ENCODE measurements around a stretch of chr15.

- PRO-cap: no peak
- RAMPAGE, long total RNA, 4 experiments: no peak in any of the 4 experiments
Observed at GRCh38 chr15:62119045-62119868, 45.8 kb downstream of the C2CD4B start.

GRCh38 chr15:62165961-62166482 lies 937 bp upstream of the C2CD4B start:
- PRO-cap: no peak
- RAMPAGE, long total RNA, 4 experiments: no peak in any of the 4 experiments

DNA sequence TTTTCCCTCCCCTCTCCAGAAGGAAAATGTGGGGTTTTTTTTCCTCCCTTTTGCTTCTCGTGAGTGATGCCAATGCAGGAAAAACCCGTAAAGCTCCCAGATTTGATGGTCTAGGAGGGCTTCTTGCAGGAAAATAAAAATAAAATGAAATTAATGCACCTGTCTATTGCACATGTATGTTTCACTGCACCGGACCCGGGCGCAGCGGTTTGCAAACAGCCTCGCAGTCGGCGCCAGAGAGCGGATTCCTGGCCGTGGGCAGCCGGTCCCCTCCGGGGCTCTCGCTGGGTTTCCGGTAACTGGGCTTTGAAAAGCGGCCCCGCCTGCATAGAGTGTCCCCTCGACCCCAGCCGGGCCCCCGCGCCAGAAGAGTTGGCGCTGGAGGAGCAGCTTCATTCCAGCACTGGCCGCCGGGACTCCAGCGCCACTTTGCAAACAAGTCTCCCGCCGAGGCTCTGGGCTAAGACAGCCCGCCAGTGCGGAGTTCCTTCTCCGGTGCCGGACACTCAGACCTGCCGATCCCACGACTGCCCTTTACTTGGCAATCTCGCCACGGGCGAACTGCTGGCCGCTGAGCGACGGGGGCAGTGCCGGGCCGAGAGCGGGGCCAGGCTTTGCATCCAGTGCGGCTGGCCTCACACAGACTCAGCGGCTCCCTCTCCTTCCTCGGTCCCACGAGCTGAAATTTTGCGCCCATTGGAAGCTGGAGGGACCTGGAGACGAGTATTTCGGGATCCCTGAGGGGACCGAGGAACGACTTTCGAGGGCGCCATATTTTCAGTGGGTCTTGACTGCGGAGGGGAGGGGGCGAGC lies 613 bp downstream of the TLN2 start:
- PRO-cap: no peak
- RAMPAGE, long total RNA, 4 experiments: no peak in any of the 4 experiments

- PRO-cap: unidirectional peak, minus-strand start at chr15:62658603
- RAMPAGE, long total RNA, 4 experiments: no peak in any of the 4 experiments
Observed at GRCh38 chr15:62658486-62658938, 268.2 kb downstream of the TLN2 start.

DNA sequence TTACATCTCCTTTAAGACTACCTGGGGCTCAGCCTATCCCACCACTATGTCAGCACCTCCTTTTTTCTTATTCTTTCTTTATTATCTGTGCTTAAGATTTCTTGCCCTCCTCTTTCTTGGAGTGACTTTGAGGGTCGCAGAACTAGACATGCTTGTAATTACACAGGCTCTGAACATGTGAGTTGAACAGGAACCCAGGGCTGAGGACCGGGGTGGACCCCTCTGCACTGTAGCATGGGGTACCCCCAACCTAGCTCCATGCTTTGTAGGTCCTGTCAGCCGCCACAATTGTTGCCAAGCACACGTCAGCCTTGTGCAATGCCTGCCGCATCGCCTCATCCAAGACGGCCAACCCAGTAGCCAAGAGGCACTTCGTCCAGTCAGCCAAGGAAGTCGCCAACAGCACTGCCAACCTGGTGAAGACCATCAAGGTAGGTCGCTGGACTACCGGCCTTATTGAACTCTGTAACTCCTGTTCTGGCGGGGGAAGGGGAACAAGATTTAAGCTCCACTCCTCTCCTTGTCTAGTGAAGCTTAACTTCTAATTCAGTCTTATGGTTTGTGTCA lies 287.2 kb upstream of the TPM1 start:
- PRO-cap: no peak
- RAMPAGE, long total RNA, 4 experiments: no peak in any of the 4 experiments

DNA sequence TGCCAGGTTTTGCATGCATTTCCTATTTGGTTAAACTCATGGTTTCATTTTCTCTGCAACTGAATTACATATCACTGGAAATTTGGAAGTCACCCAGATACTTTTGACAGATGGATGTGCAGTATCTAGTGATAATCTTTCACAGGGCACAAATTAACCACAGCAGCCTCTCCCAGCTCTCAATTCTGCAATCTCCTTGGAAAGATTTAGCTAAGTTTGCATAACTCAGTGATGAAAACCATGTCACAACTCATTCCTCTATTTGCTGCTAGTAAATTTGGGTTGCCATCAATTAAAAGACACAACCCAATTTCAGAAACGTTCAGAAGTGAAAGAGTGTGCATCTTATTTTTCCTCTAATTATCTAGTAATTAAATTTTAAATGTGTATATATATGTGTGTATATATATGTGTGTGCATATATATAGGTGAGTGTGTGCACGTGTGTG lies 162.2 kb upstream of the TPM1 start:
- PRO-cap: no peak
- RAMPAGE, long total RNA, 4 experiments: no peak in any of the 4 experiments

DNA sequence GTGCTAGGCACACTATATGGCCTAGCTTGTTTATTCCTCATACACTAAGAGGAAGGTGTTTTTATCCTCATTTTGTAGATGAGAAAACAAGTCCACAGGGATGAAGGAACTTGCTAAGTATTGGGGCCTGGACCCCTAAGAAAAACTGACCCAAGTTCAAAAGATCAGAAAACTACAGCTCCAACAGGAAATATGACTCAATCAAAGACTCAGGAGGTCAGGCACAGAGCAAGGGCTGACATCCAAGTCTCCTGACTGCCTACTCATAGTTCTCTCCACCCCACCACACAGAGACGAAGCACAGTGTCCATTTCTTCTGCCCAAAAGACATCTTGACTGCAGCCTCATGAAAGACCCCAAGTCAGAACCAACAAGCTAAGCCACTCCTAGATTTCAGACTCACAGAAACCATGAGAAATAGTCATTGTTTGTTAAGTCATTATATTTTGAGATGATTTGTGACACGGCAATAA lies 26.9 kb upstream of the TPM1 start:
- PRO-cap: no peak
- RAMPAGE, long total RNA, 4 experiments: no peak in any of the 4 experiments

DNA sequence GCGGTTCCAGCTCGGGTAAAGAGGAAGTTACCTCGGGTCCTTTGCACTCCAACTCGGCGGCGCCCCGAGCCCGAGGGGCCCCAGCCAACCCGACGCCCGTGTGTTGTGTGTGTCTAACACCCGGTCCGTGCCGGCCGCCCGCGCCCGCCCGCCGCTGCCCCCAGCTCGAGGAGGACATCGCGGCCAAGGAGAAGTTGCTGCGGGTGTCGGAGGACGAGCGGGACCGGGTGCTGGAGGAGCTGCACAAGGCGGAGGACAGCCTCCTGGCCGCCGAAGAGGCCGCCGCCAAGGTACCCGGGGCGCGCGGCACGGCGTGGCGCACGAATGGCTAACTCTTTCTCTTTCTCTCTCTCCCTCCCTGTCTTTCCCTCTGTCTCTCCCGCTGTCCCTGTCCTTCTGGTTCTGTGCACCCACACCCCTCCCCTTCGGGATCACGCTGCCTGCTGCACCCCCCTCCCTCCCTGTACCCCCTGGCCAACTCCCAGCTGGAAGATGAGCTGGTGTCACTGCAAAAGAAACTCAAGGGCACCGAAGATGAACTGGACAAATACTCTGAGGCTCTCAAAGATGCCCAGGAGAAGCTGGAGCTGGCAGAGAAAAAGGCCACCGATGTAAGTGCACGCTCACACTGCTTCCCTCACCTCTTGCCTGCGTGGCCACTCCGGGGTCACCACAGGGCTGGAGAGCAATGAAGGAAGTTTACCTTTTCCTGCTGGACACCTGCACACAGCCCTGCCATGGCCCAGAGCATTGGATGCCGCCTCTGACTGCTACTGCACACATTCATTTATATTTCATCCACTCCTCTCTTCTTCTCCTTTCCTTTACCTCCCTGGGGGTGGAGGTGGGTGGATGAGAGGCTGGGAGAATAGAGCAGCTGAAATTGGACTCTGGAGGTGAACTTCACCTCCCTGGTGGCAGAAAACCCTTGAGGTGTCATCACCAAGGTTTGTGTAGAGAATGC lies 1.3 kb downstream of the TPM1 start:
- PRO-cap: no peak
- RAMPAGE, long total RNA, 4 experiments: start-site peak on the plus strand in 1 of 4 experiments, centred at position 547 of the sequence, 63 reads per replicate

DNA sequence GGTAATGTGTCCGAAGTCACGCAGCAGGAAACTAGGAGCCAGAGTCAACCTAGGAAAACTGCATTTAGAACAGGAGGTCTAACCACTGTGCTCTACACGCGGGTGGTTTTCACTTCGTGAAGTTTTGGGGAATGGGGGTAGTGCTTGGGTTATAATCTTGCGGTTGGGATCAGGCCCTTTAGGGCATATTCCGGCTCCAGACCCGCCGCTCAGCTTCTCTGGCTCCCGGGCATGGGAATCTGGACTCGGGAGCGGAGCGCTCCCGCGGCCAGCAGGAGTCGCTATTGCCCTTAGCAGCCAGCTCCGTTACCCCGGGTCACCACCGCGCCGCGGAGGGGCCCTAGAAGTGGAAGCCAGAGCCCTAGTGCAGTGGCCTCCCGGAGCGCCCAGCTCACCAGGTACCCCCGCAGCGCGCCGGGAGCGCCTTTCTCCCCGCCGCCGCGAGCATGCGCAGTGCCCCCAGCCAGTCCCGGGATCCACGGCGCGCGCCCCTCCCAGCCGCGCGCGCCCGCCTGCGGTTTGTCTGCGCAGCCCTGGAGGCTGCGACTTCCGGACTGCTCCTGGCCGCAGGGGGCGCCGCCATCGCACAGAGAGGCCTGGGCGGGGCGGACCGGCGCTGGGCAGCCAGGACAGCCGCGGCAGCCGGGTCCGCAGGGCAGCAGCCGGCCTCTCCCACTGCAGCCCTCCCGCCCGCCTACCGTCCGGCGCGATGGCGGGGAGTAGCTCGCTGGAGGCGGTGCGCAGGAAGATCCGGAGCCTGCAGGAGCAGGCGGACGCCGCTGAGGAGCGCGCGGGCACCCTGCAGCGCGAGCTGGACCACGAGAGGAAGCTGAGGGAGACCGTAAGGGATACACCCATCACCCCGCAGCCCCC lies 5.6 kb downstream of the TPM1 start:
- PRO-cap: bidirectional peak, plus-strand start at position 589 of the sequence, minus-strand start at position 448 of the sequence; bidirectional peak, plus-strand start at position 627 of the sequence, minus-strand start at position 696 of the sequence
- RAMPAGE, long total RNA, 4 experiments: start-site peak on the plus strand in 4 of 4 experiments, centred at positions 613 to 772 of the sequence, 55 to 808 reads per replicate

- PRO-cap: no peak
- RAMPAGE, long total RNA, 4 experiments: no peak in any of the 4 experiments
Observed at GRCh38 chr15:63051858-63052238, 9.3 kb downstream of the TPM1 start.

- PRO-cap: no peak
- RAMPAGE, long total RNA, 4 experiments: no peak in any of the 4 experiments
Observed at GRCh38 chr15:63070922-63071385, 28.4 kb downstream of the TPM1 start.

DNA sequence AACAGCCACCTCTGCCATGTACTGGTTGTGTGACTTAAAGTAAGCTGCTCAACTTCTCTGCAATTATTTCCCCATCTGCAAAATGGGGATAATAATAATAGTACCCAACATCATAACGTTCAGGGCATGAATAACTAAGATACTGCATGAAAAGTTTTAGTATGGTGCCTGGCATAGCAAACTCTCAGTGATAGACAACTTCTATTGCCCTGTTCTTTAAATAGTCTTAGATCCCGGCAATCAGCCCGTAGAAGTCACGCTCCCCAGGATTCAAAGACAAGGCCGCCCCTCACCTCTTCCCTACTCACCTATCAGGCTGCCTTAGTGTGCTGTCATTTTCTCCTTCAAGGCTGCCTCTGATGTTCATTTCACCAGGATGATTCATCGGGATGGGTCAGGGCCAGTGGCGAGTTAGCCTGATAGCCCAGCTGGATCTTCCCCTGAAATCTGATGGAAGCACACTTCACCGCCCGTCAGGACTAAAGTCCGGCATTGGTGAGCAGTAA lies 37.3 kb downstream of the TPM1 start:
- PRO-cap: no peak
- RAMPAGE, long total RNA, 4 experiments: no peak in any of the 4 experiments

- PRO-cap: bidirectional peak, plus-strand start at chr15:63371799, minus-strand start at chr15:63371639
- RAMPAGE, long total RNA, 4 experiments: no peak in any of the 4 experiments
Observed at GRCh38 chr15:63371509-63372091, 10.0 kb downstream of the CA12 start.

GRCh38 chr15:63490617-63491531 lies 13.5 kb upstream of the USP3 start:
- PRO-cap: no peak
- RAMPAGE, long total RNA, 4 experiments: no peak in any of the 4 experiments

GRCh38 chr15:63517545-63518174 lies 13.3 kb downstream of the USP3 start:
- PRO-cap: no peak
- RAMPAGE, long total RNA, 4 experiments: no peak in any of the 4 experiments

- PRO-cap: no peak
- RAMPAGE, long total RNA, 4 experiments: no peak in any of the 4 experiments
Observed at GRCh38 chr15:63539393-63539798, 35.0 kb downstream of the USP3 start.

GRCh38 chr15:63544128-63544963 lies 40.0 kb downstream of the USP3 start:
- PRO-cap: no peak
- RAMPAGE, long total RNA, 4 experiments: start-site peak on the plus strand in 1 of 4 experiments, at chr15:63544225-63544790 at its widest, 13 to 15 reads per replicate

DNA sequence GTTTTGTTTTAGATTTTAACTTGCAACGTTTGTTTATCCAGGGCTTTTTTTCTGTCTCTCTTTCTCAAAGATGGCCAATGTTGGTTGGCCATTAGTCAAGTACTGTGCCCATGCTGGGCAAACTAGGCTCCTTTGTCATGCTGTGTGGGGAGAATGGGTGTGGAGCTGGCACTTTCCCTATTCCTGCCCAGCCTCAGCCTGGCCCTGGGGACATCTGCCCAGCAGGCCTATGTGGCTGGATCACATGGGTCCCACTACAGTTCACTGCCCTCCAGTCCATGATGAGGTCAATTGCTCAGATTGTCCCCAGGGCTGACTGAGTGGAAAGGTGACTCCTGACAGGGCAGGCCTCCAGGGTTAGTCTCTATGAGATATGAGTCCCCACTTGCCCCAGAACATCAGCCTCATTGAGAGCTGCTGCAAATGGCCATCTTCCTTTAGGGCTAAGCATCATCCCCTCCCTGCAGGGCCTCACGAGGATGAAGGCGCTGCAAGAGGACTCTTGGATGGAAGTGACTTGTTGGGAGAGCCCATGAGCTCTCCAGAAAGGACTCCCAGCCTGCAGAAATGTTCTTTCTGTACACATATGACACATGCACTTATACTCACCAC lies 54.5 kb upstream of the HERC1 start:
- PRO-cap: no peak
- RAMPAGE, long total RNA, 4 experiments: no peak in any of the 4 experiments

DNA sequence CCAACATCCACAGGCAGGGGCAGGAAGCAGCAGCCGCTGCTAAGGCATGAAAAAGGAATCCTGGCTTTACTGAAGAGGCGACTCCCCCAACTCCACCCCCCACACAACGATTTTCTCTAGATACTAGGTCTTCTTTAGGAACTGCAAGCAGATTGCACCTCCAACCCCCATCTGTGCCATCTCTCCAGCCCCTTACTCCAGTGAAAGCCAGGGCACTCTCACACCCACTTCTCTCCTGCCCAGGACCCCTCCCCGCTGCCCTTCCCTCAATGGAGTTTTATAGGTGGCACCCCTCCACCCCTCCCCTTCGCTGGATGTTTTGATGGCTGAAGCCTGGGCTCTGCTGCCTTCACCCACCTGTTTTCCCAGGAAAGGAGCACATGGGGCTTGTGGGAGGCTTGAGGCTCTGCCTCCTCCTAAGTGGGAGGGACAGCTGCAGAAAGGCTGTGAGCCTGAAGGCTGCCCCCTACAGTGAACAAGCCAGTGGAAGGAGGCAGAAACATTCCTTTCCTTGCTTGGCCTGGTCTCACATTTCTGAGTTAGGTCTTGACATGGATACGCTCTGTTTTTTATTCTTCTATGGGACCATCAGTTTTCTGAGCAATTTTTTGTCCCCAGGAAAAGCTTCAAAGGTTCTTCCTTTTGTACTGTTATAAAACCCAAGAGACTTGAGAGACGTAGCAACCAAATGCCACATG lies 82.6 kb upstream of the HERC1 start:
- PRO-cap: no peak
- RAMPAGE, long total RNA, 4 experiments: start-site peak on the minus strand in 1 of 4 experiments, centred at position 281 of the sequence, 5 reads per replicate

- PRO-cap: no peak
- RAMPAGE, long total RNA, 4 experiments: no peak in any of the 4 experiments
Observed at GRCh38 chr15:63951076-63951669, 95.1 kb downstream of the DAPK2 start.